Cardiac muscle cell (in vitro differentiated cells and primary cell): ENCODE measurements around the gene UVRAG.

DNA sequence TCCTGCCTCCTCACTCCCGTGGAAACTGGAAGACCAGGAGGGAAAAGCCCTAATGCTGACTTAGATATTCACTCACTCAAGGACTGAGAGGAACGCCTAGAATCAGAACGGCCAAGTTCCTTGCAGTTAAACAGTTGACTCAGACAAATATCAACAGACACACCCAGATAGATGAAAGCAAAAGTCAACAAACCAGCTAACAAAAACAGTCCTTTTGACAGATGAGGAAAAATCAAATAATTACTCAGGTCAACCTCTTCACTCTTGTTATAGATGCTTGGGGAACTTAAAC is 20.8 kb upstream of the ARRB1 start:
- RAMPAGE, long total RNA: no peak
- RRBS: no CpG with 5 or more reads among the region's 3 CpGs

DNA sequence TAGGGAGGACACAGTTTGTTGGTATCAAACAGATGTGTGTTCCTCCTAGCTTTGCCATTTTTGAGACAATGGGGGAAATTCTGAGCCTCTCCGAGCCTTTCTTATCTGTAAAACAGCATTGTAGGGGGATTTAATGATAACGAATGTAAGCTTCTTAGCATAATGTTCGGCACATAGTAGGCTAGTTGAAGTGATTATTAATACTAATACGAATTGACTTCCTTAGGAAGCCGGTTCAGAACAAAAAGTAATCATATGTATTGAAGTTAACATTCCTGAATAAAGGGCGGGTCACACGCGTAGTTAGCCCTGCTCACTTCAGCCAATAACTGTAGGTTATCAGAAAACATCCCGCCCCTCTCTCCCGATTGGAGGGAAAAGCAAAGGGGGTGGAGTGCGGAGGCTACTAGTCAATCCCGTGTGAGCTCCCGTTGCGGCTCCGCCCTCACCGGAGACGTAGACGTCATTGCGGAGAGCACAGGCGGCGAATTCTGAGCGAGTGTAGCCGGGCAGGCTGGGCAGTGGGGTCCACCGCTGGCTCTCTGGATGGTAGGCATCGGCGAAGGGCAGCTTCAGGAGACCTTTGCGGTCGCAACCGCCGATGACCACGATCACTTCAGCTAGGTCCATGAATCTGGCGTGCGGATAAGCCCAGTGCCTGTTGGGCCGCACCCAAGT is 4.9 kb downstream of the KLHL35 start:
- RAMPAGE, long total RNA: no peak
- RRBS: 8% methylated on average over 8 of the region's 34 CpGs

DNA sequence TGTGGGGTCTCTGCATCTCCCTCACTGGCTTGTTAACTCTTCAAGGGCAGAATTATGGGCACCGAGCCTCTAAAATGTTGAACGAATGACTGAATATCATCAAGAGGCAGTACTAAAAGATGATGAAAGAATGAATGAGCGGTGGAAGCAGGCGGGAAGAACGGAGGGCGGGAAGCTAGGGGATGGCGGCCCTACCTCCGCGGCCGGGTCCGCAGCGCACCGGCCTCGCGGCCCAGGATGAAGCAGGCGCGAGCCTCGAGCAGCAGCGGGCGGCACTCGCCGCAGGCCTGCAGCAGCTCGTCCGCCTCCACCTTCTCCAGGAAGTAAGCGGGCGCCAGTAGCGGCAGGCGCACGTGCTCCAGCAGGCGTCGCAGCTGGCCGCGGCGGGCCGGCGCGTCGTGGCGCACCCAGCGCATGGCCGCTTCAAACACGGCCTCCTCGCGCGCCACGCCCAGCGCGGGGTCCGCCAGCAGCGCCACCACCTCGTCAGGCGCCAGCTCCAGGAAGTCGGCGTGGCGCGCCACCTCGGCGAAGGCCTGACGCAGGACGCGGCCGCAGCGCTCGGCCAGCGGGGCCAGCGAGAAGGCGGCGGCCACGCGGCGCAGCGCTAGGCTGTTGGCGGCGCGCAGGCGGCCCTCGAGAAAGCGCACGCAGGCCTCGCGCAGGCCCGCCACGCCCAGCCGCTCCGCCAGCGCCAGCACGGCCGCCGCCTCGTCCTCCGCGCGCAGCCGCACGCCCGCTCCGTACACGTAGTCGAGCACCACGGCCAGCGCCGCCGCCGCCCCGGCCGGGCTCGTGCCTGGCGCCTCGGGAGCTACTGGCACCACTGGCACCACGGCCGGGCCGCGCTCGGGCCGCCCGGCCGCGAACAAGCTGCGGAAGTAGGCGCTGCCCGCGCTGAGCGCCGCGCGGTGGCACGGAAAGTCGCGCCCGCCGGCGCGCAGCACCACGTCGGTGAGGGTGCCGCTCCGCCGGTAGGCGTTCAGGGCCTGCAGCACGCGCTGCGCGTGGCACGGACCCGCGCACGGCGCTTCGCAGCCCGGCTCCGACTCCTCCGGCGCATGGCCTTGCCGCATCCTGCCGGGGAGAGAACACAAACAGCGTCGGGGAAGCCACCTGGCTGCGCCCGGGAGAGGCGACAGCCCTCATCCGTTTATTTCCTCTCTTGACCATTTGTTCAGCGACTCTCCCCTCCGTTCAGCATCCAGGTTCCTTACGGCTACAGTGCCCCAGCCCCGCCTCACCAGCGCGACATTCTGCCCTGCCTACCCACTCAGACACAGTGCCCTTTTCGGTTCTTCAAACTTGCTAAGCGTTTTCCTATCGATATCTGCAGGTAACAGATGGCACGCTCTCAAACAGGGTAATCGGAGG is 3.0 kb downstream of the KLHL35 start:
- RAMPAGE, long total RNA: no peak
- RRBS: 2% methylated on average over 45 of the region's 172 CpGs

DNA sequence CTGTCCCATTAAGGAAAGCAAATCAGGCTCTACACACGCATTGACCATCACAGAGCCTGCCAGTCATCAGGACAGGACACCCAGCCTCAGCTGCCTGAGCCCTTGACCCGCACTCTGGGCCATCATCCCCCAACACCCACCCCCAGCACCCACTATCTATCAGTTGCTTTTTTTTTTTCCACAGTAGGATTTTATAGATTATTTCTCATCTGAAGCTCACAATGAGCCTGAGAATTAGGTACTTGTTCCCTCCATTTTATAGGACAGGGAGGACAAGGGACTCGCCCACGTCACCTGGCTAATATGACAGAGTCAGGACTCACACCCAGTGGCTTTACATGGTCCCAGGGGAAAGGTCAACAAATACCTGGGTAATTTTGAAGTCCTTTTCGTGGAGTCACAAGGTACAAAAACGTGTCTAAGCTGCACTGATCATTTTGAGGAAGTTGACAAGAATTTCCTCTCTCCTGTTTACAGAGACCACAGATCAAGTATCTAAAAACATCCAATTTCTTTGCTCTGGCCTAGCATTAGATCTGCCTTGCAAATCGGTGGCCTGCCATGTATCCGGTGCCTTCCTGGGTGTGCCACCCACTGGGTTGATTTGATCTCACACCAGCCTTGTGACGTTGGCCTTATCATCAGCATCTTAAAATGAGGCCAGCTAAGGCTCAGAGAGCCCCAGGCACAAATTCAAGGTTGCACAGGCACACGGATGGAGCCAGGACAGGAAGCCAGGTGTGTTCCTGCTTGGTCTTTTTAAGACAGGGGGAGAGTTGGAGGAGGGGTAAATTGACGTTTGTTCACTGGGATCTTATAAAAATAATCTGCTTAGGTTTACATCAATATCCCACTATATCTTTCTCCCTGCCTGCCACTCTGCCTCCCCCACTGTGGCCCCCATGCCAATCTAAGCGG is 17.7 kb downstream of the GDPD5 start:
- RAMPAGE, long total RNA: no peak
- RRBS: no CpG with 5 or more reads among the region's 12 CpGs

- RAMPAGE, long total RNA: no peak
- RRBS: 4% methylated on average over 8 of the region's 52 CpGs
These were observed at the start of gene UVRAG for GRCh38 chr11:75814426-75815314. TSS of gene UVRAG (plus strand) at chr11:75815210.

DNA sequence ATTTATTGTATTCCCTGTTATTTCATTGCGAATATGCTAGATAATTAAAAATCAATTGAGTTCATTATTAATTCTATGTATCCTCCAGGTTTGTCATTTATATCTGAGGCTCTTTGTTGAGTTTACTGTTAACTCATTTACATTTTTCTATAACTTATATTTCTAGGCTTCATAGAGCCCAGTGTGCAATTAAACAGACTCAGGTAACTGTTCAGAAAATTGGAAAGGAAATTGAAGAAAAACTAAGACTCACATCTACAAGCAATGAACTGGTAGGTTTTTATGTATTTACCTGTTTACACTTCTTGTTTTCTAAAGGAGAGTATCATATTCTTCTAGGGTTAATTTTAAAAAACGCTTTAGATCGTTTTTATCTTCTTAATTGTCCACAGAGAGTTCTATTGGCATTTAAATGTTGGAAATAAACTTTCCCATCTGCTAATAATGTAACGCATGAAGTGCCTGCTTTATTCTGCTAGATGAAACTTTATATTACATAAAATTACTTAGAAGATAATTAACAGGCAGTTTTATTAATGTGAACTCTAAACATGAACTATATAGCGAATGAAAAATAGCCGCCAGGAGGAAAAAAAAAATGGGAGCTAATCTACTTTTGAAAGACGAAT is 146.4 kb downstream of the UVRAG start:
- RAMPAGE, long total RNA: no peak
- RRBS: no CpG with 5 or more reads among the region's 7 CpGs

GRCh38 chr11:76208523-76209133 is 2.3 kb upstream of the WNT11 start:
- RAMPAGE, long total RNA: no peak
- RRBS: under 1% methylated on average over 14 of the region's 54 CpGs

DNA sequence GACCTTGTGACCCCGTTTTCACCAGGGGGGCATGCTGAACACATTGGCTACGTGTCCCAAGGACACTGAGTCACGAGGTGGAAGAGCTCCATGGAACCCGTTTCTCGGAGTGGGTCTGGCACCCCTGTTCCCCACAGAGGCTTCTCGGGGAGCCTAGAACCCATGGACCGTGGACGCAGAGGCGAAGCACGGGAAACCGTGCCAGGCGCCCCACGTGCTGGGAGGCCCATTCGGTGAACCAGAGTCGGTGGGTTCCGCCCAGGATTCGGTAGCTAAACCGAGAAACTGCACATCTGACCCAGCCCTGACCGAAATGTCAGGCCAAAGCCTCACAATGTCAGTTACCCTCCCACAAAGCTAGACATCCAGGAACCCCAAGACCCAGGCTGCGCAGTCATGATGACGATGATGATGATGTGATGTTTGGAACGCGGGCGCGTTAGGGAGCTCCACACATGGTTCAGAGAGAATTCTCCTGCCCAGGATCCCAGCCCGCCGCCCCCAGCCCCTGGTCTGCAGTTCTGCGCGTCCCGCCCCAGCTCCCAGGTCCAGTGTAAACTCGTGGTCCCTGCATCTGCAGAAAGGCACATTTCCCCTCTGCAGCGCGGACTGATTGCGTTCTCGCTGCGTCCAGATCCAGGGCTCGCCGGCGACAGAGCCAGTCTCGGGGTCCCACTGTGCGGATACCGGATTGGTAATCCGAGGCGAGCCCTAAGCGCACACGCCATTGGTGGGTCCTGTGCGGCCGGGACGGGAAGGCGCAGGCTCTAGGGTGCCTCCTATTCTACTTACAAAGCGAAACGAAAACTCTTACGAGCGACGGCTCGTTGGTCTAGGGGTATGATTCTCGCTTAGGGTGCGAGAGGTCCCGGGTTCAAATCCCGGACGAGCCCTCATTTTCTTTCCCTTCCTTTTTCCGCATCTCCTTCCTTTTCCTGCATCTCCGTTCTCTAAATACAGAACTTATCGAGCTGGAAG is 28.7 kb upstream of the WNT11 start:
- RAMPAGE, long total RNA: no peak
- RRBS: 2% methylated on average over 13 of the region's 64 CpGs

GRCh38 chr11:76352374-76352927 is 28.5 kb downstream of the THAP12 start:
- RAMPAGE, long total RNA: no peak
- RRBS: no CpG with 5 or more reads among the region's 5 CpGs

DNA sequence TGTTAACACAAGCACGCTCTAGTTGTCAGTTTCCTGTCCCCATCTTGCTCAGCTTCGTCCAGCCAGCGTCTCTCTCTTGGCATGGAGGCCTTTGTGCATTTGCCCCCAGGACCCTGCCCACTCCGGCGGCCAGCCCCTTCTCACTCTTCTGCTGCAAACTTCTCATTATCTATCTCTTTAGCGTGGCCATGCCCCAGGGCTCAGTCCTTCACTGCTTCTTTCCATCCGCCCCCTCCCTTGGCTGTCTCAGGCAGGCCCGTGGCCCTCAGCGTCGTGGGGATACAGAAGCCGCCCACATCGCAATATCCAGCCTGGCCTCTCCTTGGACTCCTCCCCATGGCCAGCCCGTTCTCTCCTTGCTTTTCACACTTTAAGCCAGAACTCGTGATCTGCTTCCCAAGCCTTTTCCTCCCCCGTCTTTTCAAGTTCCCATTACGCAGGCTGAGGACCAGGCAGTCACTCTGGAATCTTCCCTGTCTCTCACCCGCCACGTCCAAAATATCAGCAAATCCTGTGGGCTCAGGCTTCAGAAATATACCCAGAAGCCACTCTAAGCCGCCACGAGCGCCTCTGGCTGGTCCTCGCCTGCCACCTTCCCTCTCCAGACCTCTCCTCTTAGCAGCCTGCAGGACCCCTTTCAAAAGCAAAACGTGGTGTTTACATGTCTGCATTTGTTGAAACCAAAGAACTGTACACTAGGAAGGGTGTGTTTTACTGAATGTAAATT is 64.2 kb downstream of the LRRC32 start:
- RAMPAGE, long total RNA: no peak
- RRBS: no CpG with 5 or more reads among the region's 23 CpGs

GRCh38 chr11:76615917-76616360 is 54.6 kb downstream of the LRRC32 start:
- RAMPAGE, long total RNA: no peak
- RRBS: no CpG with 5 or more reads among the region's 4 CpGs

DNA sequence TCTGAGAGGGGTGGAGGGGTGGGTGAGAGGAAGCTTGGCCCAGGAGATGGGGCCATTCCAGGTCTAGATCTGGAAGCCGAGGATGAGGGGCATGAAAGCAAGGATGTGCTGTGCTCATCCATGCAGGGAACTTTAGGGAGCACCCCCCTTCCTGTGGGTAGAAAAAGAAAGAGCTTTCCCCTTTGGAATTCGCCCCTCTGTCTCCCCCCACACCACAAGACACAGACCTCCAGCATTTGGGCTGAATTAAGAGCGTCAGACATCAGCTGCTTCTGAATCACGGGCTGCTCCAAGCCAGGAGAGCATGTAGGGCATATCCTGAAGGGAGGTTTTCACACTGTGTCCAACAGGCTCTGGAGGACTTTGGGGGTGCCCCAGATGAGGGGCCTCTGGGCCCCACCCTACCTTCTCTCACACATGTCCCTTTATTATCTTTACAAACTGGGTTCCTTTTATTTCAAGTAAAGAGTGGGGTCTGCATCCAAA is 53.0 kb downstream of the LRRC32 start:
- RAMPAGE, long total RNA: no peak
- RRBS: no CpG with 5 or more reads among the region's 4 CpGs

DNA sequence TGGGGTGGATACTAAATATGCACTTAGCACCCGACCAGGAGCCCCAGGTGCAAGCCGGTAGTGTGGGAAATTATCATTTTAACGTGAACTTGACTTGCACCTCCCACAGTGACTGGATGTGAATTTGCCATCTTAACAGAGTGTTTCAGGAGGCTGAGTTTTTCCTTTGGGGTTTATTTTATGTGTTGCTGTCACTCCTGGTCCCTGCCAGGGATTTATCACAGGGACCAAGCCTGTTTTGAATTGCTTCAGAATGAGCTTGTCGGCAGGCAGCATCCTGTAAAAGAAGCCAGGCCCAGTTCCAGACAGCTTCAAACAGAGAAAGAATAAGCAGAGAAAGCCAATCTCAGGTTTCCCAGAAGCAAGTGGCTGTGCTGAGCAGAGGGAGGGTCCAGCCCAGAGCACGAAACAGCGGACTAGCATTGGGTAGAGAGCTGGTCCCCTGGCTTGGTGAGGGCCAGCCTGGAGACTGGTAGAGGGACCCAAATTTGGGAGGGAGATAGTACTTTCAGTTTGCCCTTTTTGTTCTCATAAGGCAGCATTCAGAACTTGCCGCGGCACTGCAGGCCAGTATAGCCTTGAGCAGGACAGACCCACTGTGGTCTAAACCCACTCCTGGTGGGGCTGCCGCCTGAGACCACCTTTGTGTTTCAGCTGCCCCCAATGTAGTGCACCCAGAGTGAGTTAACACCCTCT is 48.0 kb upstream of the TSKU start:
- RAMPAGE, long total RNA: no peak
- RRBS: no CpG with 5 or more reads among the region's 9 CpGs

DNA sequence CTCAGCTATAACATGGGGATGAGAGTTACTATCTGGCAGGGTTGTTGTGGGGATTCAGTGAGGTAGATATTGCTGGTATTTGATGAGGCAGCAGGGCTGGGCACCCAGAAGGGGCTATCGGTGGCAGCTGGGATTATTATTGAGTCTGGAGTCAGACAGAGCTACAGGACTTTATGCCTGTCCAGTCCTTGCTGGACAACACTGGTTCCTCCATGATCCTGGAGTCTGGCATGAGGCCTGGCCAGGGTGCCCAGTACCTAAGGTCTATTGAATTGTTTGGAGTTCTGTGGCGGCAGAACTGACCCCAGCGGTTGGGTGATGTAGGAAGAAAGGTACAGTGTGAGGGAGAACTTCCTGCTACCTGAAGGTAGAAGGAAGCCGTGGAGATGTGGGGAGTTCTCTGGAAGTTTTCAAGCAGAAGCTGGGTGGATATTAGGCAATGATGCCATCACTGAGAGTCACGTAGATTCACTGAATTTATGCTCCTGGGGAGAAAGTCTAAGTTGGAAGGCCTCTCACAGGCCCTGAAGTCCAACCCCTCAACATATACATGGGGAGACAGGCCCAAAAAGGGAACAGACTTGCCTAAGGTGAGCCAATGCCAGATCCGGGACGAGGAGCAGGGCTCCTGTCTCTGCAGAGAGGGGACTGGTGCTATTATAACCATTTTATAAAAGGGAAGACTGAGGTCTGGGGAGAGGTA is 16.0 kb upstream of the TSKU start:
- RAMPAGE, long total RNA: no peak
- RRBS: no CpG with 5 or more reads among the region's 7 CpGs

GRCh38 chr11:76770497-76771542 is 12.3 kb upstream of the TSKU start:
- RAMPAGE, long total RNA: no peak
- RRBS: no CpG with 5 or more reads among the region's 7 CpGs

- RAMPAGE, long total RNA: no peak
- RRBS: no CpG with 5 or more reads among the region's 5 CpGs
These were observed 1.2 kb upstream of the TSKU start for GRCh38 chr11:76781734-76782527.

GRCh38 chr11:76787567-76788230 is 4.5 kb downstream of the TSKU start:
- RAMPAGE, long total RNA: no peak
- RRBS: no CpG with 5 or more reads among the region's 10 CpGs

GRCh38 chr11:76792371-76792817 is 9.2 kb downstream of the TSKU start:
- RAMPAGE, long total RNA: no peak
- RRBS: no CpG with 5 or more reads among the region's 6 CpGs

DNA sequence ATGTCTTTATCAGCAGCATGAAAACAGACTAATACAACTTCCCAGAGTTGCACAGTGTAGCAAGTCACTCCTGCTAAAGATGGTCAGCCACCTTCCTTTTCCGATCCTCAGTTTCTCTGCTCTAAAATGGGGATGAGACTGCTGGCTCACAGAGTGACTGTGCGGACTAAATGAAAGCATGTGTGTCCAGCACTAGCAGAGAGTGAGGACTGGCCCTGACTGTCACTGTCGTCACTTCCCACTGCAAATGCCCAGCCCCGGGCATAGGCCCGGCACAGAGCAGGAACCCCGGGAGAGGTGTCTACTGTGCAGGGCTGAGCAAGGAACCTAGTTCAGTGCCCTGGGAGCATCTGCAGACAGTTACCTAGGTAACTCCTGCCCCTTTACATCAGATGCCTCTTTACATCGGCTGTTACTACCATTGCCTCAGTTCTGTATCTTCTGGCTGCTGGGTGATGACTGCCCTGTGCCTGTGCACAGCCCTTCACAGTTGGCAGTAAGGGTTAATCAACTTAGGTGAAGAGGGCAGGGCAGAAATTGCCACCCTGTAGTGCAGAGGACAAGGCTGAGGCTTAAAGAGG is 9.8 kb downstream of the TSKU start:
- RAMPAGE, long total RNA: no peak
- RRBS: no CpG with 5 or more reads among the region's 7 CpGs

- RAMPAGE, long total RNA: no peak
- RRBS: no CpG with 5 or more reads among the region's 10 CpGs
These were observed 27.0 kb downstream of the TSKU start for GRCh38 chr11:76810043-76810583.